Skin of body (tissue), 2 donors: Measurements from ENCODE around the genes ACVR1C and DAPL1.

GRCh38 chr2:156335581-156335759 is 2.9 kb upstream of the NR4A2 start:
- RAMPAGE, long total RNA: no peak

- RAMPAGE, long total RNA: no peak
Measured at GRCh38 chr2:157221381-157221767, 36.1 kb upstream of the GALNT5 start.

GRCh38 chr2:157258297-157259144 is 1.0 kb downstream of the GALNT5 start:
- RAMPAGE, long total RNA: no peak

DNA sequence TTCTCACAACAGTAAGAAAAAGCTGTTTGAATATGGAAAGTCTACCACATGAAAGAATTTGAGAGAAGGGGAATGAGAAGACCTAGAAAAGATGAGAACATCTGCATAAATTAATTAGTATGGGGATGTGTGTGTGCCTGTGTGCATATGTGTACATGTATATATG is 2.6 kb downstream of the CYTIP start:
- RAMPAGE, long total RNA: no peak

DNA sequence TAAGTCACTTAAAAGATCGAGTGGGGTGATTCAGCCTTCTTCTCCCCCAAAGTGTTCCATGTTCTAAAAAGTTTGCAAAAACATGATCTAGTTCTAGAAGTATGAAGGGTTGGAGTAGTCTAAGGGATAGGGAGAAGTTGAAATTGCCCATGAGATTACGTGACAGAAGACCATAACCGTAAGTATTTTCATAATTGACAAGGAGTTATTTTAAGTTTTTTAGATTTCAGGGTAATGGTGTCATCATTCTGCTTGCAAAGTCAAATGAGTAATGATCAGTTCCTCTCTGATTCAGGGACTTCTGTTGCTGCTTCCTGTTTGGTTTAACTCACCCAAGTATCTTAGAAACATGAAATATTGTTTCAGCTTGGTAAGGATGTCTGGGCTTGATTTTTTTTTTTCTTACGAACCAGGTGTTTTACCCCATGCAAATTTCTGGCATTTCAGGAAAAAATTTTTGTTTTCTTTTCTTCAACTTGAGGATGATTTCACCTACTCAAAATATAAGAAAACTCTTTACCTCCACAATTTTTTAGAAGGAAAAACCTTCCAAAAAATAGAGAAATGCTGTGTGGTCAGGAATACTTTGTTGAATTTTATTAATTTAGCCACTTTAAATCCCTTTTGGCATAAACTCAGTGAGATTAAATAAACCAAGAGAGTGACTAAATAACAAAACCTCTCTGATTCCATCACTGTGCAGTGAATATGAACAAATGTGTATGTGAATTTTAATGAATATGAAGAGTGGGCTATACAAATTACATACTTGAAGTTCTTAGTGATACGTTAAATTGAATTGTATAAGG is 25.6 kb upstream of the CYTIP start:
- RAMPAGE, long total RNA: no peak

GRCh38 chr2:157514946-157515265 is 71.0 kb upstream of the CYTIP start:
- RAMPAGE, long total RNA: no peak

DNA sequence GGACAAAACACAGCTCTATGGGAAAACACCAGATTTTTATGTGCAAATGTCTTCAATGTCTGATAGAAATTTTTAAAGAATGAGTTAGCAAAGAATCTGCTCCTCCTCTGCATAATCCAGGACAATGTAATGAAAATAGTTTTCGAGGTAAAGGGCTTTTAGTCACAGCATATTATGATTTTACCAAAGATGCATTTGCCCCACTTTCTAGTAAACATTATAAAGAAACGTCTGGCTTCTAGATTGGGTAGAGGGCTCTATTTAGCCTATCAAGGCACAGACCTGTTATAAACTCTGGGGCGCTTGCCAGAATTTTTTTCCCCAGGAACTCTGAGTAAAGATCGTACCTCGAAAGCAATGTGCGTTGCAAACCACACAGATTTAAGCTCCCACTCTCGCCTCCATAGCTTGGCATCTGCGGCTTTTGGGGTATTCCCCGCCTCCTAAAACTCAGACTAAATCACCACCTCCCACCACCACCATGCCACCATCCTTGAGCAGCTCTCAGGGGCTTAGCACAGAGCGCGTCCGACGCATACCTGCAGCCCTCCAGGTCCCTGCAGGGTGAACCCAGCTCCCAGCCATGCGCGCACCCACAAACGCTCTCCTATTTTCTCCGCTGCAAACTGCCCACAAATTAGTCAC is 894 bp downstream of the ACVR1C start:
- RAMPAGE, long total RNA: no peak

DNA sequence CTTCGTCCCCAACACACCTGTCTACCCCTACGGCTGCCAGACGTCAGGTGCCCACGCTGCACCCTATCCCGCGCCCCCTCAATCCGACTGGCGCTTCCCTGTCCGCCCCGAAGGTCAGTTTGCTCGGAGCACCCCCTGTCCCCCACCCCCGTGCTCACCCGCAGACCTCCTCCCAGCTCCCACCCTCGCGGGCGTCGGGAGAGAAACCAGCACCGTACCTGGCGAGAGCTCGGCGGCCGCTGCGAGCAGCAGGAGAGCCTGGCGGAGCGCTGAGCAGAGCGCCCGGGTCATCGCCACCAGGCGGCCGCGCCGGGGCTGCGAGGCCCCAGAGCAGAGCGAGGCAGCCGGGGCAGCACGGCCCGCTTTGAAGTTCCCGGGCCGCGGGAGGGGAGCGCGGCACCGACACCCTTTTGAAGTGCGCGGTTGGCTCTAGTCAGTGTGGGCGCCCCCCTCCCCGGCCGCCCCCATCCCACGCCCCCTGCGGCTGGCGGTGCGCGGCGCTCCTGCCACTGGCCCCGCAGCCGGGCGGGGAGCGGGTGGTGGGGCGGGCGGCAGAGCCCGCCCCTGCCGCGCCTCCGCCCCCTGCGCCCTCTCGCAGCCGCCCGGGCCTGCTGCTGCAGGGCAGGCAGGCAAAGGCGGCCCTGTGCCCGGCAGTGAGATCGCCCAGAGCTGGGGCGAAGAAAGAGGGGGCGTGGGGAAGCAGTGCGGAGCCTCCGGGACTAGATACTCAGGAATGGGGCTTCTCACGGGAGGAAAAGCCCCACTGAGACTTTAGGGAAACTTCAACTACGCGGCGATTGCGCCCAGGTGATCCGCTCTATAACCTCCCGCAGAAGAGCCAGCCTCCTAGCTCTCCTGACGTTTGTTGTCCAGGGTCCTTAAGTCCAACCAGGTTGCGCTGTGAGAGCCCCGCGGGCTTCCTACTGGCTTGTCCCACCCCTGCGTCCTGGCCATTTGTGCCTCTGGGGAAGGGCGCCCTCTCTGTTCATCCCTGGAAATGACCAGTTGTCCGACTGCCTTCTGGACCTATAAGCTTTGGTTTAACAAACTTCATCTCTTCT is at the start of gene ACVR1C:
ACVR1C (minus strand) TSS at position 511 of the 1,061 bp plus-strand sequence.
- RAMPAGE, long total RNA: no peak

GRCh38 chr2:157789209-157789799 is 86.8 kb downstream of the ACVR1 start:
- RAMPAGE, long total RNA: no peak

DNA sequence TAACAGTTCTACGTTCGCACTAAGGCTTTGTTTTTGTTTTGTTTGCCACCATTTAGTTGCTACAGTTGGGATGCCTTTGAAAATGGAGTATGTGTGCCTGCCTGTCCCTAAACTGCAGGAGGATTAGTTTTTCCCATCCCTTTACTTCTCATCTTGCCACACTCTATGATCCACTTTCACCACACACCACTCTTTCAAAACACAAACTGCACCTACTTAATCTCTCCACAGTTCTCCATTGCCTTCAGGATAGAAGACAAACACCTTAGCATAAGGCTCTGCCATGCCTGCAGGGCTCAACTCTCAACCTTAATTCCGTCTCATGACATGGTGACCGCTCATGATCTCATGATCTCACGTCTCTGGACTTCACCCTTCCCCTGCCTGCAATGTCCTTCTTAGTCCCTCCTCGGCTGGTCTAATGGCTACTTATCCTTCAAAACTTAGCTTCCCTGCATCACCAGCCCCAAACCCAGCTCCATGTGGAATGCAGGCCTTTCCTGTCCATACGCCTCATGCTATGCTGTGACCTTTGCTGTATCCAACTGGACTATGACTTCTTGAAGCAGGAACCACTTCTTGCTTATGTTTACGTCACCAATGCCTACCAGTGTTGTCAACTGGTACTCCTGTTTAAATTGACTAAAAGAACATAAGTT is 85.4 kb downstream of the ACVR1 start:
- RAMPAGE, long total RNA: no peak

GRCh38 chr2:157837442-157838493 is 38.4 kb downstream of the ACVR1 start:
- RAMPAGE, long total RNA: no peak

DNA sequence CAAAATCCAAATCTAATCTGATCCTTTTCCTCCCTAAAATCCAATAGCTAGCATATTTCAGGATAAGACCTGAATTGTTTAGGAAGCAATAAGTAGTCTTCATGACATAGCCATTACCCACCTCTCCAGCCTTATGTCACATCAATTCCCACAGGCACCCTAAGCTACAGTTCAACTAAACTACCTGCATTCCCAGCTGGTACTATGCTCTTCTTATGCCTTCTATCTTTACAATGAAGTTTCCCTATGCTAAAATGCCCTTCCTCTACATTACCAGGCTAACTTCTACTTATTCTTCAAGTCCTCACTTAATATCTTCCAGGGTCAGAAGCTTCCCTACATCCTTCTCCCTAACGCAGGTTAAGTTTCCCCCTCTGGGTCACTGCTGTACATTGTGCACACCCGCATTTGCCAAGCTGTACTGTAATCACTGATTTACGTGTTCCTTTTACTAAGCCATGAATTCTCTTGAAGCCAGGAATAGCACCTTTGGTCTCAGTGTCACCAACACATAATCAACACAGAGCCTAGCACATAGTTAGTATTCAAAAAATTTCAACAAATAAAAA is 22.4 kb downstream of the ACVR1 start:
- RAMPAGE, long total RNA: no peak

DNA sequence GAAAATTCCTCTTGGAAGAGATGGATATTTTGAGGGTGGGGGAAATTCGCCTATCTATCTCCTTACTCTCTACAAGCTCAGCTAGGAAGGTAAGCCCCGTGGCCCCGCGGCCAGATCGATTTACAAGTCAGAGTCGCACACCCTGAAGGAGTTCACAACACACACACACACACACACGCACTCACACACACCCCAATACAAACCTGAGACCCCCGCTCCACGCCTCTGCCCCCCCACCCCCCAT is 876 bp downstream of the ACVR1 start:
- RAMPAGE, long total RNA: no peak

DNA sequence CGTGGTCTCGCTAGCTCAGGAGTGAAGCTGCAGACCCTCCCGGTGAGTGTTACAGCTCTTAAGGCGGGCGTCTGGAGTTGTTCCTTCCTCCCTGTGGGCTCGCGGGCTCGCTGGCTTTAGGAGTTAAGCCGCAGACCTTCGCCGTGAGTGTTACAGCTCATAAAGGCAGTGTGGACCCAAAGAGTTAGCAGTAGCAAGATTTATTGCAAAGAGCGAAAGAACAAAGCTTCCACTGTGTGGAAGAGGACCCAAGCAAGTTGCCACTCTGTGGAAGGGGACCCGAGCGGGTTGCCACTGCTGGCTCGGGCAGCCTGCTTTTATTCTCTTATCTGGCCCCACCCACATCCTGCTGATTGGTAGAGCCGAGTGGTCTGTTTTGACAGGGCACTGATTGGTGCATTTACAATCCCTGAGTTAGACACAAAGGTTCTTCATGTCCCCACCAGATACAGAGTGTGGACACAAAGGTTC is 91.2 kb upstream of the ACVR1 start:
- RAMPAGE, long total RNA: no peak

DNA sequence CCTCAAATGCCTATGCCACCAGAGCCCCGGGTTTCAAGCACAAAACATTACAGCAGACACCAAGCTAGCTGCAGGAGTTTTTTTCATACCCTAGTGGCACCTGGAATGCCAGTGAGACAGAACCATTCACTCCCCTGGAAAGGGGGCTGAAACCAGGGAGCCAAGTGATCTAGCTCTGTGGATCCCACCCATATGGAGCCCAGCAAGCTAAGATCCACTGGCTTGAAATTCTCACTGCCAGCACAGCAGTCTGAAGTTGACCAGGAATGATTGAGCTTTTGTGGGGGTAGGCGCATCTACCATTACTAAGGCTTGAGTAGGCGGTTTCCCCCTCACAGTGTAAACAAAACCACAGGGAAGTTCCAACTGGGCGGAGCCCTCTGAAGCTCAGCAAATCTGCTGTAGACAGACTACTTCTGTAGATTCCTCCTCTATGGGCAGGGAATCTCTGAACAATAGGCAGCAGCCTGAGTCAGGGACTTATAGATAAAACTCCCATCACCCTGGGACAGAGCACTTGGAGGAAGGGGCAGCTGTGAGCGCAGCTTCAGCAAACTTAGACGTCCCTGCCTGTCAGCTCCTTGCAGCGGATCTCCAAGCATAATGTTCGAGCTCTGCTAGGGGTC is 96.7 kb downstream of the CCDC148 start:
- RAMPAGE, long total RNA: no peak

DNA sequence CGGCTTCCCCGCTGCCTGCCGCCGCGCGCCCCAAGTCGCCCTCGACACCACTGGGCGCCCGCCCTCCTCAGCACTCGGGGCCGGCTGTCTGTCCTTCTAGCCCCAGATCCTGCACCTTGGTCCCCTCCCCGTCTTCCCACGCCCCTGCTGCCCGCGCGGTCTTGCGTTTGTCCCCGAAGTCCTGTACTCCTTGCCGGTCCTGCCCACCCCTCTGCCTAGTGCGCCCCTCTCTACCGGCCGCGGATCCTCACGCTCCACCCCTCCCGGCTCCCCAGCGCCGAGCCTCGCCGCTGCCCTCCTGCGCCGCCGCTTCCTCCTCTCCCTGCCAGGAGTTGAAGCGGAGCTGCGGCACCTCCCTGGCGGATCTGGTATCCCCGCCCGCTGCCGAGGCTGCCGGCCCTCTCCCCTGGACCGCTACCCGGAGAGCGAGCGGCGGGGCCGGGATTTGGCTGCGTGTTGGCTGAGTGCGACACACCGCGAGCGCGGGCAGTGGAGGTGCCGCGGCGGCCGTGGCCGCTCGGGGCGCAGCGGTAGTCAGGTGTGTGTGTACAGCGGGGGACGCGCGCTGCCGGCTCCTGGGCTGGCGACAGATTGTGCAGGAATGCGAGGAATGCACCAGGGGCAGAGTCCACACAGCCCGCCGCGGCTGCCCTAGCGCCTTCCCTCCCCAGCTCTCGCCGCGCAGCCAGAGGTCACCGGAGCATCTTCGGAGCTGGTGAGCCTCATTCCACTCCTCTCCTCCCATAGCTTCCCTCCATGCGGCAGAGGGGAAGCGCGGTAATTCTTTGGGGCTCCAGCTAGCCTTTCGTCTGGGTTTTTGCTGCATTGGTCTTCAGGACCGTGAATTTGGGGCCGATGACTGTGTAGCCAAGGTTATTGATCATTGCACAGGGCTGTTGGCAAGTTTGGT is 1.1 kb downstream of the PKP4 start:
- RAMPAGE, long total RNA: no peak

GRCh38 chr2:158459189-158460126 is 2.7 kb downstream of the PKP4 start:
- RAMPAGE, long total RNA: no peak

- RAMPAGE, long total RNA: no peak
Measured at GRCh38 chr2:158519214-158519452, 62.4 kb downstream of the PKP4 start.

GRCh38 chr2:158795029-158795553 is at the start of gene DAPL1:
Gene DAPL1, plus strand, starts transcription at chr2:158795317.
- RAMPAGE, long total RNA: no peak

DNA sequence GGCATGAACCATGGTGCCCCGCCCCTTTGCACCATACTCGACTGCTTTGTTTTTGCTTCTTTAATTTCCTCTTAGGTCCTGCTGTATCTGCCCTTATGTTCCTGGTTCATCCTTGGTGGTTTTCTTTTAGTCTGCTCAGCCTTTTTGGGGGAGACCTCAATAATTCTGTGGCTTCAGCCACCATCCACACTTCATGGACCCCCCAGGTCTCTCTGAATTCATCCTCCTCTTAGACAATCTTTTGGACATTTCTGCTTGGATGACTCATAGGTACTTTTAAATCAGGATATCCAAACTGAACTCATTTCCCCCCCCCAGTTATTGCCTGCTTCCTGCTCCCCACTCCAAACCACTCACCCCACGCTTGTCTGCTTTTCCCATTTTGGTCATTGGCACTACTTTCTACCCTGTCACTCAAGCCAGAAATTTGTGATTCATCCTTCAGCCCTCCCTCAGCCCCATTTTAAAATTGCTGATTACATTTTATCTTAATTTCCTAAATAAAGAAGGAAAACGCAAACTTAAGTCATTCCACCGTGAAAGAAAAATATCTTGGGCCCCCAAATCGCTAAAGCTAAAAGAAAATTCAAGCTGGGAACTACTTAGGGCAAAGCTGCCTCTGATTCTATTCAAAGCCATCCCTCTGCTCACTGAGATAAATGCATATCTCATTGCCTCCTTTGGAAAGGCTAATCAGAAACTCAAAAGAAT is 78.6 kb downstream of the TANC1 start:
- RAMPAGE, long total RNA: no peak